ENCODE data around the genes SYT13 and LARGE2.

DNA sequence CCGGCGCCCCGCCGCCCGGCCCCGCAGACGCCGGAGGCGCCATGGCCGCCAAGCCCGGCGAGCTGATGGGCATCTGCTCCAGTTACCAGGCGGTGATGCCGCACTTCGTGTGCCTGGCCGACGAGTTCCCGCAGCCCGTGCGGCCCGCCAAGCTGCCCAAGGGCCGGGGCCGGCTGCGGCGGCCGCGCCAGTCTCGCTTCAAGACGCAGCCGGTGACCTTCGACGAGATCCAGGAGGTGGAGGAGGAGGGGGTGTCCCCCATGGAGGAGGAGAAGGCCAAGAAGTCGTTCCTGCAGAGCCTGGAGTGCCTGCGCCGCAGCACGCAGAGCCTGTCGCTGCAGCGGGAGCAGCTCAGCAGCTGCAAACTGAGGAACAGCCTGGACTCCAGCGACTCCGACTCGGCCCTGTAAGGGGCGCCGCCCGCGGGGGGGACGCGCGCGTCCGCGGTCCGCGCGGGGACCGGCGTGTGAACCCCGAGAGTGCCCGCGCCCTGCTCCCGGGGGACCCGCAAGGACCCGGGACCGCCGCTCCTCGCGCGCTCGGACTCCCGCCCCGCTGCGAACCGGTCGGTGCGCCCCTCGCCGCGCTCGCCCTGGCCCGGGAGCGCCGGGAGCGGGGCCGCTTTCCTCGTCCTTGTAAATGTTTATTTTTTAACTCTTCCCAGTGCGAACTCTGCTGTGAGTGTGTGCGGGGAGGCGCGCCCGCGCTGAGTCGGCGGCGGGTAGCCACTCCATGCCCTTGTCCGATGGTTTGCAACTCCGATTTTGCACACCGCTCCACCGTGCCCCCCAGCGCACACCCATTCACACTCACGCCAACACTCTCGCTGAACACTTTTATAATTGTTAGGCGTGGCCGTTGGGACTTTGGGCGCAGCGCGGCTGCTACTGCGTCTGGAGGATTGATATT, 681 bp downstream of the C11orf96 start:
- PRO-cap, result no peak
- RRBS, 2 experiments, result 1 to 2% methylated on average over 30 to 38 of the region's 106 CpGs

DNA sequence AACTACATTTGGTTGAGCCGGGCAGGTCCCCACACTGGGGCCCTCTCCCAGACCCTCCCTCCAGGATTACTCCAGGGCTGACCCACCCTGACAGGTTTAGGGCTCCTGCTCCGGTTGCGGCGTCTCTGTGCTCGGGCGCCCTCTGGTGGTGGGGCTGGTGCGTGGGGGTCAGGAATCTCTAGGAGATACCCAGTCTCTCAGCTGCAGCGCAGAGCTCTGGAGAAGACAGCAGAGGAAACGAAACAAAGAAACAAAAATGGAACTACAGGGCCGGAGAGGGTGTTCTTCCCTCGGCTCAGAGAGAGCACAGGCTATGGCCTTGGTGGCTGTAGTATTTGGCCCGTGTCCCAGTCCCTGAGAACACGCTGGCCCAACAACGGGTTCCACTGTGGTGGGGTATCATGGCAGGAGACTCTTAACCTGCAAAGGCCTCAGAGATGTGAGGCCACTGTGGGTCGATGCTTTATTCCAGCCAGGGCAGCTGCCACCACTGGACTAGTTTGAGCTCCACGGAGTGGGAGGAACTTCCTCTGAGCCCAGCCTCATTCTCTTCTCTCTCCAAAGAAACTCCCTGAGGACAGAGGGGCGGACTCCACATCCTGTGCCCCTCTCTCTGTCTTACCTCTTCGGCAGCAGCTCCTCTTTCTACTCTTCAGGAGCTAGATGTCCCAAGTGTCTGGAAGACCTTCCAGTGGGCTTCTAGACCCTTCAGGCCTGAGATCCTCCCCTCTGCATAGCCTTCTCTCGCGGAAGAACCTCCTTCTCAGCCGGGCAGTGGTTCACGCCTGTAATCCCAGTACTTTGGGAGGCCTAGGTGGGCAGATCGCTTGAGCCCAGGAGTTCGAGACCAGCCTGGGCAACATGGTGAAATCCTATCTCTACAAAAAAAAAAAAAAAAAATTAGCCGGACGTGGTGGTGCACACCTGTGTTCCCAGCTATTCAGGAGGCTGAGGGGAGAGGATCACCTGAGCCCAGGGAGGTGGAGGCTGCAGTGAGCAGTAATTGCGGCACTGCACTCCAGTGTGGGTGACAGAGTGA, 2.7 kb downstream of the C11orf96 start:
- PRO-cap, result no peak
- RRBS, 2 experiments, result 10 to 12% methylated on average over 2 of the region's 27 CpGs

- PRO-cap, result no peak
- RRBS, 2 experiments, result no CpG with 5 or more reads among the region's 10 CpGs
Measured at GRCh38 chr11:44037343-44037709, 10.5 kb upstream of the ACCSL start.

DNA sequence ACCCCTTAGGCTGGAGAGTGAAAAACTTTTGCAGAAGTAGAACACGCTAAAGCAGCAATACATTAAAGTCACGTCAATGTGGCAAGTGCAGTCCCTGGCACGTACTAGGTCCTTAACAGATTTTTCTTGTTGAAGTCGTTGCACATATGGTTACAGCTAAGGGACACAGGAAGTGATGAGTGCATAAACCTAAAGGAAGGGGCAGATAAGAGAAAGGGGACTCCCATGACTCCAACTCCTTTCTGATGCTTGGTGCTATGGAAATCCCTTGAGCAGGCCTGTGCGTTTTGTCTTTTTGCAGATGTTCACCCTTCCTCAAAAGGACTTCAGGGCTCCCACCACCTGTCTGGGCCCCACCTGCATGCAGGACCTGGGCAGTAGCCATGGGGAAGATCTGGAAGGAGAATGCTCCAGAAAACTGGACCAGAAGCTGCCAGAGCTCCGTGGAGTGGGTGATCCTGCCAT, 1.3 kb downstream of the ACCS start:
- PRO-cap, result no peak
- RRBS, 2 experiments, result no CpG with 5 or more reads among the region's 6 CpGs

- PRO-cap, result no peak
- RRBS, 2 experiments, result 87 to 95% methylated on average over 6 to 7 of the region's 17 CpGs
Measured at GRCh38 chr11:44525727-44526306, 39.6 kb upstream of the CD82 start.

DNA sequence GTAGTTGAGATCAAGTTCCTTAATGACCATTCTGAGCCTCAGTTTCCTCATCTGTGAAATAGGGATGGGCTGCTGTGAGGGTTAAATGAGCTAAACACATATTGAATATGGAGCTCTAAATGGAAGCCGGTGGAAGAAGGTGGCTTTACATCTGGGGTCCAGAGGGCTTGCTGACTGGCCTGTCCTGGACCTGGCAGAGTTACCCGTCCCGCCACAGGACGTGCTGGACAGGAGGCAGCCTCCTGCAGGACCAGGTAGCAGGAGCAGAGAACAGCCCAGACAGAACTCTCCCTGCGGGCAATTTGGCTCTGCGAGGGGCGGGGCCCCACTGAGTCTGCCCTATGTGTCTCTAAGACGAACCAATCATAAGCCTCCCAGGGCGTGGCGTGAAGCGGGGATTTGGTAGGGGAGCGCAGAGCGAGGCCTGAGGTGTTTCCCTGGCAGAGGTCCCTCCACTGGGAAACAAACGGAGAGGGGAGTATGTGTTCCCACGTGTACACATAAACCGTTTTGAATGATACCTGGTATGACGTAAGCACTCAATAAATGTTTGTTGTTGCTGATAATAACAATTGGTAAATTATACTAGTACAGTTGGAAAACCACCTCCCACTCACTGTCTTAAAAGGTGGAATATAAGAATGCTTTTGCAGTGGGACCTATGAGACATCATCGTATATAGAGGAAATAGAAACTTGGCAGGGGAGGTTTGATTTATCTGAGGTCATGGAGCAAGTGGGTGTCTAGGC, 7.4 kb downstream of the CD82 start:
- PRO-cap, result no peak
- RRBS, 2 experiments, result no CpG with 5 or more reads among the region's 18 CpGs

GRCh38 chr11:44574591-44575042, 9.2 kb downstream of the CD82 start:
- PRO-cap, result no peak
- RRBS, 2 experiments, result no CpG with 5 or more reads among the region's 3 CpGs

- PRO-cap, result no peak
- RRBS, 2 experiments, result no CpG with 5 or more reads among the region's 4 CpGs
Measured at GRCh38 chr11:44631958-44632241, 66.4 kb downstream of the CD82 start.

DNA sequence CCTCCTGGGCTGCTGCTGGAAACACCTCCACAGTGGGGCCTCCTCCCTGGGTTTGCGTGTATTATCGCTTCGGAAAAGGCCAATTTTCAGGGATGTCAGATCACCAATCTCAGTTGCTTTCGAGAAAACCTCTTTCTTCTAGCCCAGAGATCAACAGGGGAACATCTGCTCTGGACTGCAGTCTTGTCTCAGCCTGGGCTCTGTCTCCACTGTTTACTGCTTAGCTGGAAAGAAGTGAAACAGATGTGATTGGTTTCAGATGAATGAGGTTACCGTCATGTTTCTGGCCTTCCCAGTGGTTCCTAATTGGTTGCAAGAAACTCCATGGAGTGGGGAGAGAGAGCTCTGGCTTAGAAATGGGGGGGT, 17.4 kb downstream of the TSPAN18 start:
- PRO-cap, result no peak
- RRBS, 2 experiments, result no CpG with 5 or more reads among the region's 5 CpGs

DNA sequence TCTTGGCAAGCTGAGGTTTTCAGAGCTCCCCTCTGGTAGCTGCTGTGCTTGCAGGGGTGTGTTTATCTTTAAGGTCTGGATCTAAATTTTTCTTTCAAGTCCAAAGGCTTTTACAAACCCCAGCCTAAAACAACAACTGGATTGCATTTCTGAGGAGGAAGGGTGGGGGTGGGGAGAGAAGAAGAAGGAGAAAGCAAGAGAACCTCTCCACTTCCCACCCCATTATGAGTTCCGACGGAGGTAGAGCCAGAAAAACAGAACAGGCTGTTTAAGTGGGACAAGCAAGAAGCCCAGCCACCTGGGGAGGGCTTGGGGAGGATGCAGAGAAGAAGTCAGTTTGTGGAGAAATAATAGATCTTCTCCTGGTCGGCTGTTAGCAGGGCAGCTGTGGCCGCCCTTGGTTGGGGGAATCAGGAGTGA, 77.9 kb downstream of the TSPAN18 start:
- PRO-cap, result no peak
- RRBS, 2 experiments, result no CpG with 5 or more reads among the region's 4 CpGs

DNA sequence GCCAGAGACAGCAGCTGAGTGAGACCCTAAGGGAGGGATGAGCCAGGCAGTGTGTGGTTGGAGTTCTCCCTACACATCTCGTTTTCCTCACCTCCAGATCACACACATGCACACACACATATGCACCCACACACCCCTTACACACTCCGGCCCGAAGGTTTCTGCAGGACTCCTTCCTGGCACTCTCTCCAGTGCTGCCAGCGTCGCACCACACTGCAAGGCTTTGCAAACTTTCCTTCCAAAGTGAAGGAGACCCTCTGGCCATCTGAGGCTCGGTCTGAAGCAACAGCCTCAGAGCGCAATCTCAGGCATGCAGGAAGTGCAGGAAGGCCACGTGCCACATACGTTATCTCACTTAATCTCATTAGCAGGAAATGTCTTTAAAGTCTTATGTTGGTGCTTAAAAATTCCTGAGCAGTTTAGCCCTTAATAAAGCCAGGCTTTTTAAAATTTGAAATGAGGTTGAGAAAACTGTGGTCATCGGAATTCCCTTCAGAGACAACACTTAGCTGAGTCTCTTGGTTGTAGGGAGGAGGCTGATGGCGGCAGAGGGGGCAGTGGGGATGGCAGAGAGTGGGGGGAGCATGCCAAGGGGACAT, 27.0 kb upstream of the TP53I11 start:
- PRO-cap, result no peak
- RRBS, 2 experiments, result no CpG with 5 or more reads among the region's 11 CpGs

GRCh38 chr11:45253648-45254219, 32.4 kb downstream of the SYT13 start:
- PRO-cap, result no peak
- RRBS, 2 experiments, result no CpG with 5 or more reads among the region's 10 CpGs

GRCh38 chr11:45285671-45286947, at the start of gene SYT13:
Gene SYT13, minus strand, starts transcription at chr11:45286341.
- PRO-cap, result no peak
- RRBS, 2 experiments, result 1 to 2% methylated on average over 5 to 13 of the region's 62 CpGs

DNA sequence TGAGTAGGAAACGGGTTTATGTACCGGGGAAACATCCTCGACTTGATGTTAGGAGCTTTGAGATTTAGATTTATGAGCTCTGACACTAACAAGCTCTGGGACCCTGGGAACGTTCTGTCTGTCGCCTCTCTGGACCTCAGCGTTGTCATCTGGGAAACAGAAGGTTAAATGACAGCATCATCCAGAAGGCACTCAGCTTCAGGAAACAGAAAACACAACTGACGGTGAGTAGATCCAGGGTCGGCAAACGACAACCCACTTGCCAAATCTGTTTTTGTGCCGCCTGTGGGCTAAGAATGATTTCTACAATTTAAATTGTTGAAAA, 46.9 kb upstream of the SYT13 start:
- PRO-cap, result no peak
- RRBS, 2 experiments, result no CpG with 5 or more reads among the region's 10 CpGs

DNA sequence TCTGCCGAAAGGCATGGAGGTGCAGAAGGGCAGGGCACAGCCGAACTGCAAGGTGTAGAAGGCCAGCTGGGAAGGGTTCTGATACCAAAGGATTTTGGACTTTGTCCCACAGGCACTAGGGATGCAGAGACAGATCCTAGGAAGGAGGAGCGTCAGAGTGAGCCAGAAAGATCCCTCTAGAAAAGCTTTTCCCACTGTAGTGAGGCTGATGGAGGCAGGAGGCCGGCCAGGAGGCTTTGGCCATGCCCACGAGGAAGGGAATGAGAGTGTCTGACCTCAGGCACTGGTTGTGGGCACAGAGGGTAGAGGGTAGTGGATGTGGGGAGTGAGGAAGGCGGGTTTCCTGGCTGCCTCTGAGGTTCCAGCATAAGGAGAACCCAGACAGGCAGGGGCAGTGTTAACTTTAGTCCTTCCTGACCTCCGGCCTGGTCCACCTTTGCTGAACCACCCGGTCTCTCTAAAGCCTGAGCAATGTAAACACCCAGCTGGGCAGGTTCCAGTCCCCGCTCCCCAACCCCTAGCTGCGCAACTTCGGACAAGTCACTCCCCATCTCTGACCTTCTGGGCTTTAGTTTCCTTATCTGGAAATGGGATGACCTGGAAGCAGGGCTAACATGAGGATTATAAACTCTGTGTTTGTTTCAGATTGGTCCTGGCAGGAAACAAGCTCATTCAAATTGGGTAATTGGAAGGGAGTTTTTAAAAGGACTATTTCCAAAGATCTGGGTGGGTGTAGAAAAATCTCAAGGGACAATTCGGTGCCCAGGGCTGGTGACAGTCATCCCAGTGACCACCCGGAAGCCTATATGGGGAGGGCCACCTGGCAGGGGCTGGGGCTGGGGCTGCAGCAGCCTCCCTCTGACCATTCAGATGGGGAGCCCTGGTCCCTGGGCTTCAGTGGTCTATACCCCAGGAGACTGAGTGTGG, 108.1 kb upstream of the SYT13 start:
- PRO-cap, result no peak
- RRBS, 2 experiments, result no CpG with 5 or more reads among the region's 13 CpGs

DNA sequence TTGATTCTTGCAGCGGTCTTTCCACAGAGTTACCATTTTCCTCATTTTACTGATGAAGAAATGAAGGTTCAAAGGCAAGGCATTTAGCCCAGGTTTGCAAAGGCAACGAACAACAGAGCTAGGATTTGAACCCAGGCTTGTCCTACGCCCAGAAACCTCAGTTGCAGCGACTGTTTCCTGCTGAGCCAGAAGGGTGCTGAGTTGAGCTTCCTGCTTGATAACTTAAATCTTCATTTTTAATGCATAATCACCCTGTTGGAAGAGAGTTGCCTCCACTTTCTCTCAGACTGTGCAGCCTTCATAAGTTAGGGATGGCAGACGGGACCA, 148.1 kb upstream of the SYT13 start:
- PRO-cap, result no peak
- RRBS, 2 experiments, result no CpG with 5 or more reads among the region's 5 CpGs

DNA sequence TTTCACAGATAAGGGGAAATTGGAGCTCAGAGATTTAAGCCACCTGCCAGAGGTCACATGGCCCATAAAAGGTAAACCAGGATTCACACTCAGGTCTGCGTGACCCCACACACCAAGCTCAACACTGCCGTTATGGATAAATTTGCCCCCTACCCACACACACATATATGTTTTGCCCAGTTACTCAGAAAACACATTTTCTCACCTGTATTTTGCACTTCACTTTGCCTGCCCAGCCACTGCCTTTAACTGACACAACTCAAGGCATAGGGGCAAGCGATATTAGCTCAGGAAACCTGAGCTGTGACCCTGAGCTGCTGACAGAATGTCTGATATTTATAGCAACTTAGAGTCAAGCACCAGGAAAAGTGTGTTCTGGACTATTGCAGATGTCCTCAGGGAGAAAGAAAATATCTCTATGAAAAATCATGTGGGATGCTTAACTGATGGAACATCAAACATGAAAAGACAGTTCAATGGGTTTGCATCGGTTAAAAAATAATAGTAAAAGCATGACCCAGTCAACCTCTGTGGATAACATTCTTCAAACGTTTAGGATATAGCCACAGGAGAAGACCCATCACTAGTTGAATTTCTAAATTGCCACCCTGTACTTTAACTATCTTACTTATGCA, 63.9 kb upstream of the SLC35C1 start:
- PRO-cap, result no peak
- RRBS, 2 experiments, result no CpG with 5 or more reads among the region's 5 CpGs

- PRO-cap, result no peak
- RRBS, 2 experiments, result no CpG with 5 or more reads among the region's 11 CpGs
Measured at GRCh38 chr11:45880966-45881659, 4.3 kb upstream of the MAPK8IP1 start.

DNA sequence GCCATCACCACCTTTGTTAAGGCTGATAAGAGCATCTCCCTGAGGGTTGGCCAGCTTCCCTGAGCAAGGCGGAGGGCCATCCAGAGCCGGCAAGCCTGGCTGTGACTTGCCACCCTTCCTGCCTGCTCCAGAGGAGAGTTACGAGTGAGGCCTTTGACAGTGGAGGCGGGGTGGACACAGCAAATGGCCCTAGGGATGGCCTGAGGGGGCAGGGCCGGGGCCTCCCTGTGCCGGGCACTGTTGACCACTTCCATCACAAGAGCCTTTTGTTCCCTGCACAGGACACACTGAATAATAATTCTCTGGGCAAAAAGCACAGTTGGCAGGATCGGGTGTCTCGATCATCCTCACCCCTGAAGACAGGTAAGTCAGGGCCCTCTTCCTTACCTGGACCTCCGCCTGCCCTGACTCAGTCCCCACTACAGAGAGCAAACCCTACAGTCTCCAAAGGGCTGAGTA, 5.3 kb downstream of the FREY1 start:
- PRO-cap, result no peak
- RRBS, 2 experiments, result 20% methylated on average over 1 of the region's 9 CpGs; no CpG with 5 or more reads in 1 of the 2 experiments

- PRO-cap, result no peak
- RRBS, 2 experiments, result 3 to 4% methylated on average over 64 to 81 of the region's 100 CpGs
Measured at GRCh38 chr11:45921936-45922990, at the start of gene LARGE2. Gene LARGE2, plus strand, starts transcription at chr11:45922656.